ENCODE results near the genes LIMS3 and ACOXL.

GRCh38 chr2:106575833-106576496 lies 88.8 kb downstream of the CD8B2 start:
- PRO-cap: no peak

DNA sequence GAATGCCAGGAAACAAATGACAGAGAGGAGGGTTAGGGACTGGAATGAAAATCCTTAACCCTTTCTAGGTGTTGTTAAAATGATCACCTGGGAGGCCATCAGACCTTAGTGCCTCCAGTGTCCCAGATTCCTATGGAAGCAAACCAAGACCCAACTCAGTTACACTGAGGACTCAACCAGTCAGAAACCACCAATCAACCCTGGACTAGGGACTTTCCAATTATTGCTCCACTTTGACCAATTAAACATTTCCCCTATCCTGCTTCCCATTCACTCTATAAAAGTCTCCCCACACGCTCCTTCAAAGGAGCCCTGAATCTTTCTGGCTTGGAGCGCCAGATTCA lies 20.9 kb upstream of the SULT1C2 start:
- PRO-cap: no peak

- PRO-cap: no peak
Measured at GRCh38 chr2:108492477-108492998, 41.7 kb upstream of the LIMS1 start.

- PRO-cap: no peak
Measured at GRCh38 chr2:108587556-108587858, 53.2 kb downstream of the LIMS1 start.

GRCh38 chr2:108593617-108594744 lies 59.7 kb downstream of the LIMS1 start:
- PRO-cap: no peak

DNA sequence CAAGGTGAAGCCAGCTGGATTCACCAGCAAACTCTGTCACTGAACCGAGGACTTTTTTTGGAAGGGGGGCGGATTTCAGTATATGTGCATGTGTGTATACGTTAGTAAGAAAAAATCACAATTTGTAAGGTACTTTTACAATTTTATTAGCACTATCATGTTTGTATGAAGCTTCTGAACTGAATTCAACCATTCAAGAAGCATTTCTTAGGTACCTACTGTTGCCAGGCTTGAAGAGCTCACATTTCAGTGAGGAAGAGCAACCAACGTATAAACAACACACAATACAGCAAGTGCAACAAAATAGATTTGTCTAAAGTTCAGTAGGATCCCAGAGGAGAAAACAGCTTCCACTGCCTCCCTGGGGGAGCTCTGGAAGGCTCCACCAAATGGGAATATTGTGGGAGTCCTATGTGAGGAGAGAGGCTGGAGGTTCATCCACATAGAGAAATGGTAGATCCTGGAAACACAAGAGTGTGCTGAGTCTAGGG lies 72.2 kb downstream of the LIMS1 start:
- PRO-cap: no peak

- PRO-cap: no peak
Measured at GRCh38 chr2:108652606-108653105, 66.6 kb upstream of the RANBP2 start.

- PRO-cap: no peak
Measured at GRCh38 chr2:108765519-108766164, 20.9 kb upstream of the CCDC138 start.

- PRO-cap: no peak
Measured at GRCh38 chr2:108767457-108767906, 19.1 kb upstream of the CCDC138 start.

DNA sequence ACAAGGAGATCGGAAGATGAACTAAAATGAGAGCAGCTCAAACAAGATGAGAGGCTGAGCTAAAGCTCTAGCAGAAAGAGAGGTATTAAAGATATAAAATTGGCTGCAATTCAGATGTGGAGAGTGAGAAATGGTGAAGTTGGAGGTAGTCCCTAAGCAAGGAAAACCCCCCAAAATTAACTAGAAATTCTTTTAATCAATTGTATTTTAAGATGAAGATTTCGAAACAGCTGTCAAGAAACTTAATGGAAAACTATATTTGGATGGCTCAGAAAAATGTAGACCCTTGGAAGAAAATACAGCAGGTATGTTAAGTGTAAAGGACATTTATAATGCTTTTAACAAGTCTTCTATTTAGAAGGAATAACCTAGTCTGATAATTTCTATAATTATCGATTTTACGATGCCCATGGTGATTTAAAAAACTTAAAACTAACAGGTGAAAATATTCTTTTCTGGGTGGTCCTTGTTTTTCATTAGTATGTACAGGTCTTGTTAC lies 14.2 kb upstream of the CCDC138 start:
- PRO-cap: no peak

- PRO-cap: no peak
Measured at GRCh38 chr2:109243362-109243976, 114.5 kb downstream of the SH3RF3 start.

DNA sequence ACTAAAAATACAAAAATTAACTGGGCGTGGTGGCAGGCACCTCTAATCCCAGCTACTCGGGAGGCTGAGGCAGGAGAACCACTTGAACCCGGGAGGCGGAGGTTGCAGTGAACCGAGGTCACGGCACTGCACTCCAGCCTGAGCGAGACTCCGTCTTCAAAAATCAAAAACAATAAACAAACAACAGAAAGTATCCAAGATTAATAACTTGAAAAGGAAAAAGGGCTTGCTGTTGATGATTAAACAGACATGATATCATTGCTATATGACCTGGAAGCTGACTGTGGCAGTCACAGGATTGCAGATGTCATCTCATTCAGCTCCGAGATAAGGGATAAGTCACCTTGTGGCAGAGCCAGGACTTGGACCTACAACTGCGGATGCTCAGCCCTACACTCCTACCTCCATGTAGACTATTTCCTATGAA lies 16.8 kb downstream of the SOWAHC start:
- PRO-cap: no peak

GRCh38 chr2:109644134-109644504 lies 30.0 kb downstream of the SOWAHC start:
- PRO-cap: no peak

DNA sequence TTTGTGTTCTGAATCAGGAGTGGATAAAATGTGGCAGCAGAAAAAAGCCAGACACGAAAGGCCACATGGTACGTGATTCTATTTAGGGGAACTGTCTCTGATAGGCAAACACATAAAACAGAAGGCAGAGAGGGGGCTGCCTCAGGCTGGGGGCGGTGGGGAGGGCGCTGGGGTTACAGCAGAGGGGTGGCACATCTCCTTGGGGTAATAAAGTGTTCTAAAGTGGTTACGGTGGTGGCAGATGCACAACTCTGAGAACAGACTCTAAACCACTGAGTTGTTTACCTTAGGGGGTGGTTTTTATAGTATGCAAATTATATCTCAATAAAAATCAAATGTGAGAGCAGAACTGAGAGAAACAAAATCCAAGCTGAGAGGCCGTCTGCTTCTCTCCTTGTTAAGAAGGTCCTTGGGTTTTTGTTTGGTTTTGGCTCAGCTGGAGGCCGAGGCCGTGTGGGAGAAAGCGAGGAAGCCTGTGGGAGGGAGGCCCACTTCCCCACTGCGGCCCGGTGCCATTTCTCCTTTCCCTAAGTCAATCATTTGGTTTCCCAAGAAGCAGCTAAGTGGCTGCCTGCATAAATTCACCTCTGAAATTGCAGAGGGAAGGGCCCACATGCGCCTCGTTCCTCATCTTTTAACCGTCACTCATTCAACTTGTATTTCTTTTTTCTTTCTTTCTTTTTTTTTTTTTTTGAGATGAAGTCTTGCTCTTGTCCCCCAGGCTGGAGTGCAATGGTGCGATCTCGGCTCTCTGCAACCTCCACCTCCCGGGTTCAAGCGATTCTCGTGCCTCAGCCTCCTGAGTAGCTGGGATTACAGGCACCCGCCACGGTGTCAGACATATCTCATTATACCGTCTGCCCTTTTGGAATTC lies 78.2 kb downstream of the SOWAHC start:
- PRO-cap: no peak

- PRO-cap: no peak
Measured at GRCh38 chr2:109898446-109898960, at the start of gene LIMS3. LIMS3 (plus strand) TSS chr2:109898688.

- PRO-cap: no peak
Measured at GRCh38 chr2:110106514-110107129, 9.0 kb downstream of the MALL start.

- PRO-cap: no peak
Measured at GRCh38 chr2:110117865-110118393, 2.3 kb upstream of the MALL start.

- PRO-cap: no peak
Measured at GRCh38 chr2:110371559-110371855, 101.1 kb downstream of the LIMS4 start.

GRCh38 chr2:110674494-110675826 lies 2.9 kb downstream of the BUB1 start:
- PRO-cap: no peak

GRCh38 chr2:110732306-110733216 lies at the start of gene ACOXL:
ACOXL (plus strand) TSS chr2:110732573.
- PRO-cap: no peak